ENCODE measurements around a stretch of chr17.

- PRO-cap = no peak
- RAMPAGE, long total RNA, 2 experiments = no peak in any of the 2 experiments
These were observed 19.8 kb upstream of the ATP2A3 start for GRCh38 chr17:3984100-3984345.

GRCh38 chr17:4003414-4004155, 39.3 kb upstream of the ATP2A3 start:
- PRO-cap = bidirectional peak, plus-strand start at chr17:4004035, minus-strand start at chr17:4003774
- RAMPAGE, long total RNA, 2 experiments = no peak in any of the 2 experiments

GRCh38 chr17:4064356-4064825, 78.4 kb downstream of the ZZEF1 start:
- PRO-cap = no peak
- RAMPAGE, long total RNA, 2 experiments = no peak in any of the 2 experiments

GRCh38 chr17:4144549-4144840, 1.5 kb downstream of the CYB5D2 start:
- PRO-cap = no peak
- RAMPAGE, long total RNA, 2 experiments = no peak in any of the 2 experiments

- PRO-cap = no peak
- RAMPAGE, long total RNA, 2 experiments = no peak in any of the 2 experiments
These were observed 18.5 kb downstream of the CYB5D2 start for GRCh38 chr17:4161085-4162293.

DNA sequence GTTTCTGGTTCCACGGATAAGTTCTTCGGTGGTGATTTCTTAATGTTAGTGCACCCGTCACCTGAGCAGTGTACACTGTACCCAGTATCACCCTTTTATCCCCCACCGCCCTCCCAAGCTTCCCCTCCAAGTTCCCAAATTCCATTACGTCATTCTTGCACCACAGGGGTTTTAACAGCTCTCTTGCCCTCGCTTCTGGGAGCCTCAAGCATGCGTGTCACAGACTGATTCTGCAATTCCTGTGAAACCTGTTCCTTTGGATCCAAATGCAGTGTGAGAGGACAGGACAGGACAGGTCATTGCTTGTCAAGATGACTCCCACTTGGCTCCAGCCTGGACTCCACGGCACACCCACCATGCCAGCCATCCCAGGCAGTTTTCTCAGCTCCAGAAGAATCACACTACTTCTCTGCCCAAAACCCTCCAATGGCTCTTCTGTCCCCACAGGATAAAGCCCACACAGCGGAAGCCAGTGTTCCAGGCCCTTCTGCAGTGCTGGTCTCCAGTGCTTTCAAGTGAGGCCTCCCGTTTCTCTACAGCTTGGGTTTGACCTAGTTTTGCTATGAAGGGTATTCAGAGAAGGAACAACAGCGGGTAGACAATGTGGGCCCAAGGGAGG, 44.2 kb downstream of the CYB5D2 start:
- PRO-cap = no peak
- RAMPAGE, long total RNA, 2 experiments = no peak in any of the 2 experiments

DNA sequence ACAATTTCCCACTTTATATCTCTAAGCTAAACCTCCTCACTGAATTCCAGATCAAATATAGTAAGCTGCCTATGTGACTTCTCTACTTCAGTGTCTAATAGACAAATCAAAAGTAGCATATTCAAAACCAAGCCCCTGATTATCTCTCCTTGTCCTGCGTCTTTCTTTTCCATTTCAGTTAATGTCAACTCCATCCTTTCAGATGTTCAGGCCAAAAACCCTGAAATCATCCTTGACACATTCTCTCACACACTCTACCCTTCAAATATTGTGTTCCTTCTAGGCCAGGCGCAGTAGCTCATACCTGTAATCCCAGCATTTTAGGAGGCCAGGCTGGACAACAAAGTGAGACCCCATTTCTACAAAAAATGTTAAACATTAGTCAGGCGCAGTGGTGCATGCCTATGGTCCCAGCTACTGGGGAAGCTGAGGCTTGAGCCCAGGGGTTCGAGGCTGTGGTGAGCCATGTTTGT, 24.4 kb downstream of the UBE2G1 start:
- PRO-cap = no peak
- RAMPAGE, long total RNA, 2 experiments = no peak in any of the 2 experiments

DNA sequence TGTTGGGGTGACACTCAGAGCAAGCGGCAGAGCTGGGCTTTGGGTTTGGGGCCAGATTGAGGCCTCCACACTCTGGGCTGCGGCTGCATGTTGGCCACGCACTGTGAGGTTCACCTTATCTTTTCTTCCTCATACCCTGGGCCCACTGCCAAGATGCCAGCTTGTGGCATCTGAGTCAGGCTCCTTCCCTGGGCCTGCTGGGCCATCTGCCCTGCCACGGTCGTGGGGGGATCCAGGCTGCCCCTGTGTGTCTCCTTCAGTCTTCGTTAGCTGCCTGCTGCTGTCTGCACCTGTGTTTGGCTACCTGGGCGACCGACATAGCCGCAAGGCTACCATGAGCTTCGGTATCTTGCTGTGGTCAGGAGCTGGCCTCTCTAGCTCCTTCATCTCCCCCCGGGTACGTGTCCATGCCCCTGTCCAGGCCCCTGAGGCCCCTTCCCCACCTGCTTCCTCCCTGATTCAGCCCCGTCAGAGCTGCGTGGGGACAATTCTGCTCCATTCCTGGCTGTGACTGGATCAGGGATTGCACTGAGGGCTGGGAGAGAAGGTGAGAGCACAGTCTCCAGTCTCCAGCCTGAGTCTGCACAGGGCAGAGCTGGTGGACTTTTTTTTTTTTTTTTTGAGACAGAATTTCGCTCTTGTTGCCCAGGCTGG, 11.2 kb downstream of the SPNS3 start:
- PRO-cap = no peak
- RAMPAGE, long total RNA, 2 experiments = no peak in any of the 2 experiments

DNA sequence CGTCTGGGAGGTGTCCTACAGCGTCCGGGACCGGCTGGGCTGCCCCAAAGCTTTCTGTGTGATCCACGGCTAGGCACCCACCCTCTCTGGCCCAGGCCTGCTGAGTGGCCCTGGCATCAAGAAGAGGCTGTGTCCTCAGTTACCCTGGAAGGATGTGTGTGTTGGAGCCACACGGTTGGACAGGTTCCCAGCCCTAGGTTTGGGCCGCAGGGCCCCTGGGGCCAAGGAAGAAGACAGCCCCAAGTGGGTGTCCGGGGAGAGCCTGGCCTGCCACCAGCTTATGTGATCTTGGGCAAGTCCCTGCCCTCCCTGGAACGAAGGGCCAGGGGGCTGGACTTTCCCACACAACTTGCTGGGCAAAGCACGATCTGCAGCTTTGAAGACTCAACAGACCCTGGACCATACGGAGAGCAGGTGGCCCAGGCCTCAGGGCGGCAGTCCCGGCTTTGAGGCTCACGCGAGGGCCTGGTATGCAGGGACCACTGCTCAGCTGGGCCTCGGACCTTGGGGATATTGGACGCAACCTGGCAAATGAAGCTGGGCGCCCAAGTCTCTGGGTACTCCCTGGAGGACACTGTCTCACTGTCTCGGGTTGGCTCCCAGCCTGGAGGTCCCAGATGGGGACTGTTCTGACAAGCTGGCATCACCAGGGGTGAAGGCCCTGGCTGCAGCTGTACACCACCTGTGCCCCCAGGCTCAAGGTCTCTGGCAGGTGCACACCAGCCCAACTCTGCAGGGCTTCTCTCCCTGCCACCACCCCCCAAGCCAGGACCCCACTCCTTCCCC, 17.5 kb downstream of the MYBBP1A start:
- PRO-cap = no peak
- RAMPAGE, long total RNA, 2 experiments = no peak in any of the 2 experiments

DNA sequence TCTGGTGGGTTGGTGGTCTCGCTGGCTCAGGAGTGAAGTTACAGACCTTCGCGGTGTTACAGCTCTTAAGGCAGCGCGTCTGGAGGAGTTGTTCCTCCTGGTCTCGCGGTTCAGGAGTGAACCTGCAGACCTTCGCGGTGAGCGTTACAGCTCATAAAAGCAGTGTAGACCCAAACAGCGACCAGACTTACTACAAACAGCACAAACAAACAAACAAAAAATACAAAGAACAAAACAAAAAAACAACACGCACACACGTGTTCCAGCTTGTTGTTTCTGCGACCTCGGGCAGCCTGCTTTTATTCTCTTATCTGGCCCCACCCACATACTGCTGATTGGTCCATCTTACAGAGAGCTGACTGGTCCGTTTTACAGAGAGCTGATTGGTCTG, 14.3 kb upstream of the ALOX15 start:
- PRO-cap = no peak
- RAMPAGE, long total RNA, 2 experiments = no peak in any of the 2 experiments

DNA sequence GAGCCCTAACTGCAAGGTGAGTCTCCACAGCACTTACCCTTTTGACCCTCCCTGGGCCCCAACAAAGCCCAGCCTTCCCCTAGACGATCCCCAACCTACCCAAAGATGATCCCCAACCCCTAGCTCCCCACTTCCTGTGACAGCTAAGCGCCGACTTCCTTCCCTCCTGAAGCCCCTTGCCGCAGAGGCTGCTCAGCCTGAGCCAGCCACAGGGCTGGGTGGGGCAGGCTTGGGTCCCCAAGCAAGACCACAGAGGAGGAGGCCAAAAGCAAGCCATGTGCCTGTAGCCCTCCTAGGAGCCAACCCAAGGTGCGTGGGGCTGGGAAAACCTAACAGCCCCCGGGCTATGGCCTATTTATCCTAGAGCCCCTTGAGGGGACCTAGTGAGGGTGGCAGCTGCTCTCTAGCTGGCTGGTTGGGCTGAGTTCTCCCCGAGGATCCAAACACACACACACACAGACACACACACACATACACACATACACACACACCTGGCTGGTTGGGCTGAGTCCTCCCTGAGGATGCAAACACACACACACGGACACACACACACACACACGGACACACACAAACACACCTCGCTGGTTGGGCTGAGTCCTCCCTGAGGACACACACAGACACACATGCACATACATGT, 4.7 kb downstream of the ARRB2 start:
- PRO-cap = no peak
- RAMPAGE, long total RNA, 2 experiments = start-site peak on the plus strand in 1 of 2 experiments, centred at position 333 of the sequence, 14 reads per replicate

DNA sequence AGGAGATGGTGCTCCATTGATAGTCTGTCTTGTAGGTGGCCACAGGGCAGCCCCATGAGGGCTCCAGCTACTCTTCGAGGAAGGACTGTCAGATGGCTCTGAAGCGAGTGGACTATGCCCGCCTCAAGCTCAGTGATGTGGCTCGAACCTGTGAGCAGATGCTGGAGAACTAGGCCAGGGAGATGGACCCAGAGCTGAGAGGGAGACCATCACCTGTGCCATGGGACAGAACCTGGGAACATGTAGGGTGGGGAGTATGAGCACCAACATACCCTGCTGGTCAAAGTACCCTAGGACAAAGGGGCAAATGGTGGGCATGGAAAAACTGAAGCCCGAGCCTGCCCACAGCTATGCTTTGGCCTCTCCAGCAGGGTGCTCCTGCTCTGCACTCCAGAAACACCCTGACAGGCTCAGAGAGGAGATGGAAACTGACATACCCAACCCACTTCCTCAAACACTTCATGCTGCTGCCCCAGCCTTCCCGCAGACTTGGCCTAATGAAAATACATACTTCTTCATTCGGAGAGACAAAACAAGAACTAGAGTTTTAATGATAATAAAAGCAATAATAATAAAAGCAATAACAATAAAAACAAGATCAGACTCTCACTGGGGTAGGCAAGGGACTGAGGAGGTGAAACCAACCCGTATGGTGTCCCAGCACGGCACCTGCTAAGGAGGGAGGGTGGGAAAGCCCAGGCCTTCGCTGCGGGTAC, 1.9 kb downstream of the MED11 start:
- PRO-cap = no peak
- RAMPAGE, long total RNA, 2 experiments = start-site peak on the plus strand in 1 of 2 experiments, centred at position 158 of the sequence, 7 reads per replicate

DNA sequence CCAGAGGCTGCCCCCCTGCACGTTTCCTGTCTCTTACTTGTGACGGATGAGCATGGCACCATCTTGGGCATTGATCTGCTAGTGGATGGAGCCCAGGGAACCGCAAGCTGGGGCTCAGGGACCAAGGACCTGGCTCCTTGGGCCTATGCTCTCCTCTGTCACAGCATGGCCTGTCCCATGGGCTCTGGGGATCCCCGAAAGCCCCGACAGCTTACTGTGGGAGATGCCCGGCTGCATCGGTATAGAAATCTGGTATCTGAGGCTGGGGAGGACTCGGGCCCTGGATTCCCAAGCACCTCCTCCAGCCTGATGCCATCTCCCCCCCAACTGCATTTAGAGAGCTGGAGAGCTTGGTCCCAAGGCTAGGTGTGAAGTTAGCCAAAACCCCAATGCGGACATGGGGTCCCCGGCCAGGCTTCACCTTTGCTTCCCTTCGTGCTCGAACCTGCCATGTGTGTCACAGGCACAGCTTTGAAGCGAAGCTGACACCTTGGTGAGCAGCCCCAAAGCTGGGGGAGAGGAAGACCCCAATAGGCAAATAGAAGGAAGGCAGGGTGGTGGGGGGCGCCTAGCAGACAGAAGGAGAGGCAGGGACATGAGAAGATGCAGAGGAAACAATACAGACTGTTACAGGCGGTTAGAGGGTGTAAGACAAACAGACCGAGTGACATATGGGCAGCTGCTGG, 2.0 kb upstream of the CXCL16 start:
- PRO-cap = no peak
- RAMPAGE, long total RNA, 2 experiments = no peak in any of the 2 experiments

- PRO-cap = no peak
- RAMPAGE, long total RNA, 2 experiments = start-site peak on the plus strand in 1 of 2 experiments, at chr17:4840733-4840988 at its widest, 5 reads per replicate
These were observed 7.5 kb downstream of the MINK1 start for GRCh38 chr17:4840689-4841022.

GRCh38 chr17:4858068-4858449, 24.9 kb downstream of the MINK1 start:
- PRO-cap = no peak
- RAMPAGE, long total RNA, 2 experiments = no peak in any of the 2 experiments

GRCh38 chr17:4893901-4894567, 5.3 kb upstream of the C17orf107 start:
- PRO-cap = no peak
- RAMPAGE, long total RNA, 2 experiments = no peak in any of the 2 experiments

GRCh38 chr17:4987888-4988712, 625 bp upstream of the CAMTA2 start:
- PRO-cap = no peak
- RAMPAGE, long total RNA, 2 experiments = no peak in any of the 2 experiments

DNA sequence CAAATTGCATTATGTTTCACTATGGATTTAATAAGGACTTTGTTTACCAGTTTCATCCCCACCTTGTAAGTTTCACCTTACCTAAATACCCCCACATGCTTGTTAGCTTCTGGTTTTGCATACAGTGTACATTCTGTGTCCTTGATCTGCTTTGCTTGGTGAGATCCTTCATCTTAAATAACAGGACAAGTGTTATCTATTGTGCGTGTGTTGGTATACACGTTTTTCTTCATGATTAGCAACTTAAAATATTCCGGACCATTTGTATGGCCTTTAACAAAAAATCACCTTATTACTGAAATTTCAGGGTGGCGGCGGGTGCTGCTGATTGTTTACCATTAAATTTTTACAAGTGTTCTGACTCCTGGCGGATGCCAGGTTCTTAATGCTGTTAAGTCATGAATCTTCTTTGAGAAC, 15.3 kb downstream of the ZNF232 start:
- PRO-cap = no peak
- RAMPAGE, long total RNA, 2 experiments = no peak in any of the 2 experiments

- PRO-cap = no peak
- RAMPAGE, long total RNA, 2 experiments = no peak in any of the 2 experiments
These were observed 876 bp downstream of the ZNF232 start for GRCh38 chr17:5110741-5111263.

DNA sequence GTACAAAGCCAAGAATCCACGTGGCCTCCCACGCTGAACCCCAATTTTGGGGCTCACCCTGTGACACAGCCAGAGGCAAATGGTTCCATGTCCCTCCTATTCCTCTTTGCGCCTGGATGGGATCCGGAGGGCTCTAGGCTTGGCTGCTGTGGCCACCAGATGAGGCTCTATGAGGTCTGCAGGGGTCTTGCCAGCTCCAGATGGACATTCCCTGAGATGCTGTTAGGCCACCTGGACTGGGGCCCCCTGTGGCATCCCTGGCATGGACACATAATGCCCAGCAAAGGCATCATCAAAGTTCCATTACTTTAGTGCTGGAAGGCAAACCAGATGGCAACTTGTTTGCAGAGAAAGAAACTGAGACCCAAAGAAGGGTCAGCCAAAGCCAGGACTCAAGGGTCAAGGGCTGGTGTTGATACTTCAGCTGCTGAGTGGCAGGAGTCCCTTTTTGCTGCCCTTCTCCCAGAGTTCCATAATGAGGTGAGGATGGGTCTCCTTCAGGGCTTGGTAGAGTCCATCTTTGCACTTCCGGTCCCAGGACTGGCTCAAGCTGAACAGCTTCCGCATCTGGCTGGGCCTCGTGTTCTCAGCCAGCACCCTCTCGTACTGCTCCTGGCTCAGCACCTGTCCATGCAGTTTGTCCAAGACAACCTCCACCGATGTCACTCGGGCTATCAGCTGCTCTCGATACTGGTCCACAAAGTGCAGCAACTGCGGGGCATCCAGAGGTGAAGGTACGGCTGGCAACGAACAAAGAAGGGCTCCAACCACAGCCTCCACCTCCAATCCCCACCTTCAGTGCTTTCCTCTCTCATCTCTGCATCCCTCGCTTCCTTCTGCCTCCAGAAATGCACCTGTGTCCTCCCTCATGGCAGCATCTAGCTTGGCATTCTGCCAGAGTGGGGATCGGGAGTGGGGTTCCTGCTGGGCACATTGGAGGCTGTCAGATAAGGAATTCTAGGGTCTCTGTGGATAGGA, 13.8 kb upstream of the ENSG00000286190 start:
- PRO-cap = no peak
- RAMPAGE, long total RNA, 2 experiments = no peak in any of the 2 experiments